Helper T cell (primary cell): ENCODE measurements around a stretch of chr2.

GRCh38 chr2:99360123-99360759, 23.1 kb downstream of the EIF5B start:
- PRO-cap, 2 experiments, result no peak in any of the 2 experiments

DNA sequence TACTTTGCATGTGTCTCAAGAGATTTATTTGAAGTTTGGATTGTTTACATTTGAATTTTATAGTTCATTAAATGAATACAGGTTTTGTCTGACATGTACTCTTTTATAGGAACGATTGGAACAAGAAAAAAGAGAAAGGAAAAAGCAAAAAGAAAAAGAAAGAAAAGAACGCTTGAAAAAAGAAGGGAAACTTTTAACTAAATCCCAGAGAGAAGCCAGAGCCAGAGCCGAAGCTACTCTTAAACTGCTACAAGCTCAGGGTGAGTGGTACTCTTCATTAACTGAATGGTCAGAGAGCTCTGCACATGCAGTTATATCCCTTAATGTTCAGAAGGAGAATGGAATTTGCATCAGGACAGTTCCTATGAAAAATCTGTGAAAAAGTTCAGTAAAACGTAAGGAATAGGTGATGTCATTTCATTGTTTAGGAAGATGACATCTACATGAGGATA, 27.0 kb downstream of the EIF5B start:
- PRO-cap, 2 experiments, result no peak in any of the 2 experiments

DNA sequence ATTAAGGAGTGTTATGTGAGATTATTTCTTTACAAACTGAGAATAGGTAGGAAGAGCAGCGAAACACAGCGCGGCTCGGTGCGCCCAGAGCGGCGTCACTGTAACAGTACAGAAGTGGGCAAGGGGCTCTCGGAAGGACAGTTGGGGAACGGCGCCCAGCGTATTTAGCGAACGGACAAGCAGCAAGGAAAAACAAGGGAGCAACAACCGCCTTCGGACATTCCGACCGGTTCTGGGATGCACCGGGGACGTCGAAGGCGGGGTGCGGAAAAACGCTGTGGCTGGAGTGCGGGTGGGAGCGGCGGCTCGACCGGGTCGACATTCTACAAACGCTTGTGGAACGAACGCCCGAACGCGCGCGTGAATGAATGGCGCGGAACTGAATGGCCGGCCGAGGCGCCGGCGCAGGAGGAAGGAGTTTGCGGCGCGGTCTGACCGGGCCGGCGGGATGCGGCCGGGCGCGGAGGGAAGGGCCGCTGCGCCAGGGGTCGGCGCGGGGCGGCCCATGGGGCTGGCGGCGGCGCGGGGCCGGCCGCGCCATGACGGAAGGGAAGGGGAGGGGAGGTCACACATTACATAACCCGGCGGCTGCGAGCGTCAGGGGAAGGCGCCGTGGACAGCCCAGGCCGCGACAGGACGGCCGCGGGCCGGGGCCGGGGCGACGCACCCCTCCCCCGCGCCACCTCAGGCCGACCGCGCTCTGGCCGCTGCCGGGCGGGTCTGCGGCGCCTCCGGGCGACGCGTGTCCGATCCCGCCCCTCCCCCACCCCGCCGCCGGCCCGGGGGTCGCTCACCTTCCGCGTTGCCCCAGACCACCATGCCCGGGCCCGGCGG, 577 bp downstream of the REV1 start:
- PRO-cap, 2 experiments, result peak in 2 of 2 experiments; most common plus-strand start position 32 of the sequence (in 2); most common minus-strand start position 187 of the sequence (in 1)

- PRO-cap, 2 experiments, result no peak in any of the 2 experiments
Observed at GRCh38 chr2:99636745-99637162, 146.9 kb upstream of the REV1 start.

- PRO-cap, 2 experiments, result no peak in any of the 2 experiments
Observed at GRCh38 chr2:99638140-99638903, 148.5 kb upstream of the REV1 start.

DNA sequence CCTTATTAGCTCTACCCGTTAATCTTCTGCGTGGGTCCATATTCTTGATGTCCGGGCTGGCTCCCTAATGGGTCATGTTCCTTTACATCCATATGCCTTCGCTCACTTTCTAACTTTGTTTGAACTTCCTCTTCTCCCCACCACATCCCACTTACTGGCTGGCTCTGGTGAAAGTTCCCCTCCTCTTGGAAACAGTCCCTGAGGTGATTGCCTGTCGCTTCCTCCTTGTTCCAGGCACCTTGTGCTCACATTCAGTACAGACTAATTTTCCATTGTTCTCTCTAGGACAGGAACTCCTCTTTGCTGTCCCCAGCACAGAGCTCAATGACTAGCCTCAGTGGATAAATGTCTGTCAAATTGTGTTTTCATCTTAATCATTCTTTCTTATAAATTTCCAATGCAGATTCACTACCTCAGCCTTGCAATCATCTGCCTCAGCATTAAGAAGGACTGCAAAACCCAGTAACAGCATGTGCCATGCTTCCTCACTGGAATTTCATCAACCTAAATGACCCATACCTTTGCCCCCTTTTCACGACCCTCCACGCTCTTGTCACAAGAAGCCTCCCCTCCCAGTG, 102.7 kb downstream of the AFF3 start:
- PRO-cap, 2 experiments, result no peak in any of the 2 experiments

GRCh38 chr2:100106226-100107069, 35.9 kb downstream of the AFF3 start:
- PRO-cap, 2 experiments, result no peak in any of the 2 experiments

- PRO-cap, 2 experiments, result no peak in any of the 2 experiments
Observed at GRCh38 chr2:100178059-100178384, 35.6 kb upstream of the AFF3 start.

DNA sequence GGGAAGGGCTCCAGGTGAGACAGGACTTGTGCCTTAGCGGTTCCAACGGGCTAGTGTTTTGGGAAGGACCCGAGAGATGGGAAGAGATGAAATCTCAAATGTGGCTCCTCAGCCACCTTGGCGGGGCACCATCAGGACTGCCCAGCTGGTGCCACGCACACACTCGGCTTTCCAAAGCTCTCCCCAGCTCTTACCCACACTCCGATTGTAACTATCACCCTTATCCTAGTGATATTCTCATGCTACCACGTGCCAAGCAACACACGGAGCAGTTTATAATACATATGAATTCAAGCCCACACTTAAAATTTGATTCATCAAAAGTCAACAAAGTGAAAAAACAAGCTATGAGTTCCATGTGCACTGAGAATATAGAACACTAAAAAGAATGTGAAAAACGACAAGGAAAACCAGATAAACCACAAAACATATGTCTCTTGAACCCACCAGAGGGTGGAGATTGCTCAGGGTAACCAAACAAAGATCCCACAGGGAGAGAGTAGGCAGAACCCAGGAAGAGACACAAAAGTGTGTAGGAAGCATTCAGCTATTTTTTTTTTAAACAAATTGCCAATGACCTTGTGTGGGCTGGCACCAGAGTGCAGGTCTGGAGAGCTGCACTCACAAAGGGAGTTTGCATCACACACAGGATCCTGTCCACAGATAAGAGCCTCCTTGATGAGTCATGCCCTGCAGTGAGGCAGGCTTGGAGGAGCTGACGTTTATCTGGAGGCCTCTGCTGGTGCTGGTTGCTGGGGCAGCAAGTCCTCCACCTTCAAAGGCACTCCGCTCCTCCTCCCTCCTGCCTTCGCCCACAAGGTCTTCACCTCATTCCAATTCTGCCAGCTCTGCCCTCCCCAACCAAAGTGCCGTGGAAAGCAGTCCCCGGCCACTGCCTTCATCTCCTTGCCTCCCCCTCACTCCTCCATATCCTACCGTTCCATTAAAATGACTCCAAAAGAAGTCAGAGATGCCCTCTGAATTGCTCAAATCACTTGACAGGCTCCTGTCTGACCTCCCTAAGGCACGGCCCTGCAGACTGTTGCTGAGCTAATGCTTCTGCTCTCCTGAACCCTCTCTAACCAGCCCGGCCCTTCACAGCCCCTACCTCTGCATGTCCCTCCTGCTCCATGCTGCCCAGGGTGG, 31.3 kb downstream of the LONRF2 start:
- PRO-cap, 2 experiments, result no peak in any of the 2 experiments

- PRO-cap, 2 experiments, result no peak in any of the 2 experiments
Observed at GRCh38 chr2:100786291-100786670, 33.7 kb upstream of the NPAS2 start.

- PRO-cap, 2 experiments, result no peak in any of the 2 experiments
Observed at GRCh38 chr2:100822669-100823137, 2.8 kb downstream of the NPAS2 start.

GRCh38 chr2:100830334-100830855, 10.5 kb downstream of the NPAS2 start:
- PRO-cap, 2 experiments, result no peak in any of the 2 experiments

- PRO-cap, 2 experiments, result no peak in any of the 2 experiments
Observed at GRCh38 chr2:100877490-100878755, 58.0 kb downstream of the NPAS2 start.

DNA sequence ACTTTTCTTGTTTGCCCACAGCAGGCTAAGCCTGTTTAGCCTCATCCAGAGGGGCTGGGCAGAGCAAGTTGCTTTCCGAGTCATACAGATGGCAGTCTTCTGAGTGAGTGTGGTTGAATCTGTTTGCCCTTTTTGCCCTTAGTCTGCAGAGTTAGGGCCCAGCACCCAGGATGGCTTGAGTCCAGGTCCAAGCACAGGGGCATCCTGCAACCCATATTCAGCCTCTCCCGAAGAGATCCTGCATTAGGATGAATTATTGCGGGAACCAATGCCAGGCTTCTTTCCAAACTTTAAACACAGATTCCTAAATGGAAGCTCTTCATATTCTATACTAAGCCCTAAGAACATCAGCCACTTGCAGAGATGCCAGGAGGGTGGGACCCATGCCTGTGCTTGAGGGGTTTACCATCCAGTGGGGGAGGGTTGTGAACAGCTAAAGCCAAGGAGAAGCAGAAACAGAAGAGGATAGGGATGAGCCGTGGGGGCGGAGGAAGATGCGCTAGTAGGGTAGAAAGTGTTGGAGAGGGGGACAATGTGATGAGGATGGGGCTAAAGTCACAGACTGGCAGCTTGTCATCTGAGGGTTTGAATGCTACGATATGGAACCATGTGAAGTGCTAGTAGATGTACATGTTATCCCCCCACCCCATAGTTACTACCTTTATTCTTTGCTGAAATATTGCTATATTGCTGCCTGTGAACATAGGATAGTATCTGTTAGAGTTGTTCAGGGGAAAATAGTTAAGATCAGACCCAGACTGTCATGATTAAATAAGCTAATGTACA, 68.2 kb downstream of the NPAS2 start:
- PRO-cap, 2 experiments, result no peak in any of the 2 experiments

DNA sequence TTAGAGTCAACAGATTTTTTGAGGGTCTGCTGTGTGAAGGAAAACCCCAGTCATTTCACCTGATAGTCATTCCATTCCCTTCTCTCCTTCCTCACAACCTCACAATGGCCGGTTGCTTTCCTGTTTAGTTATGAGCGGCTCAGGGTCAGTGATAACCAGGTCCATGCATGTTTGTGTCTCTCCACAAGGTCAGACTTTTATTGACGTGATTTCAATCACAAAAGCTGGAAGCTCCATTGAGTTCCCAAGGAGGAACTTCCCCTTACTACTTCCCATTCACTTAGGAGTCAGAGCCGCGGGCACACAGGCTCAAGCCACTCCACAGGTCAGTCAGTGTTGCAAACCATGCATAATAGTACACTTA, 74.3 kb downstream of the NPAS2 start:
- PRO-cap, 2 experiments, result no peak in any of the 2 experiments

- PRO-cap, 2 experiments, result no peak in any of the 2 experiments
Observed at GRCh38 chr2:100957939-100958520, 44.1 kb upstream of the RPL31 start.

DNA sequence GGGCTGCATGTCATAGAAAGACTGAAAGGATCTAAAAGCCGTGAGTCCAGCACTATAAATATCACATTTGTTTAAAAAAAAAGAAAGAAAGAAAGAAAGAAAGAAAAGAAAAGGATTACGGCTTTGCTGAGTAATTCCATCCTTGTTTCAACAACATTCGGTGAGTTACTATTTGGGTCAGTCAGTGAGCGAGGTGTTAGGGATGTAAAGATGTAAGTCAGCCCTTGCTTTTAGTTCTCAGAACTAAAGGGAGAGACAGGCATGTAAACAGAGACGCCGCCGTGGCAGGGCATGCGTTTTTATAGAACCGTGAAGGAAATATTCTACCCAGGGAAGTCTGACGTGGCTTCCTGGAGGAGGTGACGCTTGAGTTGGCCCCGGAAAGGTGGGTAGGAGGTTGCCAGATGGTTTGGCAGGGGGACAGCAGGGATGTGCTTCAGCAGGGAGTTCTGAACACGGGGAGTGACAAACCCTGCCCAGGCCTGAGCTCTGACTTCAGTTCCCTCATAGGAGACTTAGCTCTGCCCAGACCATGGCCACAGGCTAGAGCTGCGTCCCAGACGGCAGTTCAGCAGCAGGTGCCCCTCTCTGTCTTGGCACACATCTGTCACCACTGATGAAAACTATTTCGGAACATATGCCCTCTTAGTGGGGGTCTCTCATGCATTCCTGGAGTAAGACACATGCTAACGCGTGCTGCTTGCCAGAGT, 23.5 kb upstream of the RPL31 start:
- PRO-cap, 2 experiments, result no peak in any of the 2 experiments

DNA sequence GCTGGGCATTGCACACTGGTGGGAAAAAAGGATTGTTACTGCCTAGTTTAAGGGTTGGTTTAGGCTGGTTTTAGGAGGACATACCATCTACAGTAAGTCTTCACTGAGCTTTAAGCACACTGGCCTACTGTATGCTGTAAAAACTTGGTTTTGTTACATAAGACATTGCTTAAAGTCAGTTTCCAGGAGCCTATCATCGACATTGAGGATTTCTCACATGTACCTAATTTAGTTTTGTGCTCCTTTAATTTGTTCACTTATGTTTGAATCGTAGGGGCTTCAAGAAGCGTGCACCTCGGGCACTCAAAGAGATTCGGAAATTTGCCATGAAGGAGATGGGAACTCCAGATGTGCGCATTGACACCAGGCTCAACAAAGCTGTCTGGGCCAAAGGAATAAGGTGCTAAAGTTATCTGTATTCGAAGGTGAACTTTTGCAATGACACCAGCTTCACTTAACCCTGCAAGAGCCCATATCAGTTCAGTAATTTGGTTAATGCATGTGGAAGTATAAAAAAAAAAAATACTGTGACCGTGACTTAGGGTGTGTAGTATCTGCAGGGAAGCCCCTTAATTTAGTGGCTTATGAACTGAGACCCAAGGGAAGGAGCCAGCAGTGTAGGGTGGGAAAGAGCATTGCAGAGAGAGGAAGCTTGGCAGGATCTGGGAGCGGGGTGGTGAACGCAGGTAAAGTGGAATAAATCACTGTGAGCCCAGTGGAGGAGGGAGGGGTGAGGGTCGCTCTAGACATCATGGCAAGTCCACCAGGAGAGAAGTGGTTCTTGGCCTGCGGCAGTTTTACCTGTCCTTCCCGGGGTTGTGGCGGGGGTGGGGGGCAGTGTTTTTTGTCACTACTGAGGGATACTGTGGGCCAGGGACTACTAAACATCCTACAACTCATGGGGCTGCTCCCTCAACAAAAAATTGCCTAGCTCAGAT, 2.1 kb downstream of the RPL31 start:
- PRO-cap, 2 experiments, result no peak in any of the 2 experiments

DNA sequence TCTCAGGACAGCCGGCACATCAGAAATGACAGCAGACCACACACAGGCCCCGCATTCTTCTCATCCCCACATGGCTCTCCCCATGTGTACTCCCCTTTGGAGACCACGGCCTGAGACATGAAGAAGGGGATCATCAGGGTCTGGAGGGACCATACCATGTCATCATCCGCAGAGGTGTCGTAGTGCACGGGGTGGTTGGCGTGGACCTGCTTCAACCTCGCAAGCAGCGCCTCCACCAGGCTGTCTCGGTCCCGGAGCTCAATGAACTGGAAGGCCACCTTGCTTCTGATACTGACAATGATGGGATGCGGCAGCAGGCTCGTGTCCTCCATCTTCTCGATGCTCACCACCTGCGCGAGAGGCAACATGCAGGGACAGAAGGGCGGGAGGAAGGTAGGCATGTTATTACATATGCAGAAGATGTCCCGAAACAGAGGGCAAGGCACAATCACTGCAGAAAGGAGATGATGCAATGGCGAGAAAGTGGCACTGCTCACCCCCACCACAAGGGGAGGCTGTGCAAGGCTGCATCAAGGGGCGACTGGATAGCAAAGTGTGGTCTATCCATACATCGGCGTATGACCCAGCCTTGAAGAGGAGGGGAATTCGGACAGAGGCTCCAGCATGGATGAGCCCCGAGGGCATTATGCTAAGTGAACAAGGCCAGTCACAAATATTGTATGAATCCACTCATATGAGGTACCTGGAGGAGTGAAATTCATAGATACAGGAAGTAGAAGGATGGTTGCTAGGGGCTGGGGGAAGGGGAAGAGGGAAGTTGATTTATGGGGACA, 36.4 kb downstream of the RPL31 start:
- PRO-cap, 2 experiments, result no peak in any of the 2 experiments

GRCh38 chr2:101124050-101124277, 27.2 kb downstream of the TBC1D8 start:
- PRO-cap, 2 experiments, result no peak in any of the 2 experiments